Endometrial microvascular endothelial cells (primary cell): ENCODE measurements around a stretch of chr4.

- RAMPAGE, long total RNA, result no peak
Observed at GRCh38 chr4:47643080-47643441, 158.0 kb downstream of the ATP10D start.

GRCh38 chr4:48047815-48048488, 31.4 kb downstream of the NIPAL1 start:
- RAMPAGE, long total RNA, result no peak

- RAMPAGE, long total RNA, result no peak
Observed at GRCh38 chr4:48213736-48213984, 56.0 kb downstream of the TEC start.

DNA sequence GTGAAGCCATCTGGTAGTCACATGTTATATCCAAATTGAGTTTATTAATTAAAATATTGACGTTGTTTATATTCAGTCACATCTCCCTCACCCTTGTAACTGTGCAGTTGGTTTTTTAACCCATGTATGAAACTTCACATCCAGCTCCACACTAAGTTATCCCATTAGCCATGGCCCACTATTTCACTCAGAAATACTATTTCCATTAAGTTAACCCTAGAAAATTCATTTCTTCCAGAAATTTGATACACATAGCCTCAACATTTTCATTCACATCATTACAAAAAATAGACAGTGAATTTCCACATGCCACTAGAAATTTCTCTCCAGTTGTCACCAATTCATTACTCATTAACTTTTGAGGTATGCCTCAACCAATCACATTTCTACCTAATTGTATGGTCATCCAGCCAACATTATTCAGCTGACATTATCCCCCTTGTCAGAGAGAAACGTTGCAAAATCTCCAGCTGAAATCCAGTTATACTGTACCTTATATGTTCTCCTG, 24.9 kb downstream of the FRYL start:
- RAMPAGE, long total RNA, result no peak

- RAMPAGE, long total RNA, result no peak
Observed at GRCh38 chr4:49161026-49161485, 175.0 kb downstream of the CWH43 start.

DNA sequence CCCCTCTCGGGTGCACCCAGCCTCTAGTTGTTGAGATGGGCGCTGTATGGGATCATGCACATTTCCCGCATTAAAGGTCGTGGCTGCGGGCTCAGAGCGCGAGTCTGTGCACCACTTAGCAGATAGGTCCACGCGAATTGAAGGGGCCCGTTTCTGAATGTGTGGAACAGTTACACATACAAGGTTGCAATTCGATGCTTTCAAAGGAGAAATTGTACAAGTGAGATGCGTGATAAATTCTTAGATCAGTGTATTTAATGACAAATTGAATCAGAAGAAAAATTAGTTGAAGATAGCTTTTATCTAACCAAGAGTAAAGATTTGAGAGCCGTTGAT, 1.0 kb upstream of the USP46 start:
- RAMPAGE, long total RNA, result no peak

DNA sequence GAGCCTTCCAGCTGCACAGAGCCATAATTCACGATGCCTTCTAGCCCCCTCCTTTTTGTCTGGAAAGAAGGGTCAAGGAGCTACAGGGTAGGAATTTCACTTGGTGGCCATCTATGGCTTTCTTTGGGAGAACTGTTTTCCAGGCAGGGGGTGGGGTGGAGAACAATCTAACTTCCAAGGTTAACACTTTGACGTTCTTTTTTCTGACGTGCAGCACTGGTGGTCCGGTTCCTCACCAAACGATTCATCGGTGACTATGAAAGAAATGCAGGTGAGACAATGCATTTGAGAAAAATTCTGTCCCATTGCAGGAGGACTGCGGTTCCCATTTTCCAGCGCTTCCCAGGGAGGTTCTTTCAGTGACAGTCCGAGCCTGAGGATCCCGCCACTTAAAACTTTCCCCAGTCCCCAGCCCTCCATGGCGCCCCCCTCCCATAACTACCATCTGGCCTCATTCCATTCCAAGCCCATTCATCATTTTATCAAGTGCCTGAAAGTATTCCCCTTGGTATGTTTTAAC, 997 bp downstream of the RASL11B start:
- RAMPAGE, long total RNA, result no peak

DNA sequence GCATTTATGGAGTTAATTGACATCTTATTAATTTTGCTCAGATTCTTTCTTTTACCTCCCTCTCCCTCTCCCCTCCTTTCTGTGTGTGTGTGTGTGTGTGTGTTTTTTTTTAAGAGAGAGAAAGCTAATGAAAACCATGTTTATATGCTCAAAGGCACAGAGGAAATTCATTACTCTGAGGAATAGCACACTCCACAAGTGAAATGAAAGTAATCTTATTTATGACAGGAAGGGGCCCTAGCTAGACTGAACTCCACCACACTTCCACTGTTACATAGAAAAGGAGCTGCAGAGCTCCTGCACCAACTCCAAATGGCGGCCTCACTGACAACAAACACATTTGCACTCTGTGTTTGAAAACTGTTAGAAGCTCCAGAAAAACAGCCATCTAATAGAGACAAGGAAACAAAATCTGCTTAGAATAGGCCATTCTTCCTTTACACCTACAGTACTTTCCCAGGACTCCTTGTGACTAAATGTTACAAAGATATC, 150.7 kb downstream of the RASL11B start:
- RAMPAGE, long total RNA, result no peak

DNA sequence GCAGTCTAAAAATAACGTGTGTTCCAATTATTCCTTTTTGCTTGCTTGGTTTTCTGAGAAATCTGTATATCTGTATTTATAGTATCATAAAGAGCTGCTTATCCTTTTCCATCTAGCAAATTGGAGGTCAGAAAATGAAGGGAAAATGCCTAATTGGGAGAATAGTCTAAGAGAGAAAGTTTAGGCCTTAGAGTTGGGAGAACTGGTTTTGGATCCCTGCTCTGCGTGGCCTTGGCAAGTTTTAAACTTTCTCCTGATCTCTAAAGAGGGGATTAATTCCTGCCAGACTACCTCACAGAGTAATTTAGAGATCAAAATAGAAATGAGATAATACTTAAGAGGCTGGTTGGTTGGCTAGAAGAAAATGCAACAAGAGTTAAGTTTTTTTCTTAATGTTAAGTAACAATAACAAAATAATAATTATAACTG, 160.3 kb downstream of the RASL11B start:
- RAMPAGE, long total RNA, result no peak

DNA sequence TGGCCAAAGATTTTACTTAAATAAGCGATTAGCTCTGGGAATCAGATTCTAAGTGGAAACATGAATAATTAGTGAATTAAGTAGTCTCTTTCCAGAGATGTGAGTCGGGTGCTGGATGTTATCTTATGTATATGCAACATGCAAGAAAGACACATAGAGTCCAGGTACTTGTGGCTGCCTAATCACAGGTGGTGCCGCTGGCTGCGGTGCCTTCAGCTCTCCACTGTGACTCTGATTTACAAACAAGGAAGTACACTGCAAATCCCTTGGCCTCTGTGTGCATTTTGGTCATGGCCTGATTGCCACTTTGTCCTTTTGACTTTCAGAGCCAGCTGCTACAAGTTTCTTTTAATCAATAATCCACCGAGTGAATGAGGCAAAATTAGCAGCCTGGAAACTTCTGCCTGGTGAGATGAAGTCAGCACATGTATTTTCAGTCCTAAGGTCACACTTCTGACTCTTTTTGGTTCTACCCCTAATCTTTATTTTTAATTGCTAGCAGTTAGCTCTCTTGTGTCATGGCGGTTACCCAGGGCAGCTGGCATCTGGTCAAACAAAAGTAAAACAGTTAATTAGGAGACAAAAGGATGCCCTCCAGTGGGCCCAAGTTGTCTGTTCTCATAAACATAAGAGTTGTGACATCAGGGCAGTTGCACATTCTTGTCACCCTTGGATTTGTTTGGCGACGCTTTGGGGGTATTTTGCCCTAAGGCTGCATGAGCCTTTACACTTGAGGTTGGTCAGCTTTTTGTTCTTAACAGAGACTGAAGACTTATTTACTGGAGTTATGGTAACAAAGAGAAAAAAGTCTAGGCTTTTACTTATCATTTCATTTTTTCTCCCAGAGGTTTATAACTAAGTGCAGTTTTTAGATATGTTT, 62.3 kb upstream of the LNX1 start:
- RAMPAGE, long total RNA, result no peak

GRCh38 chr4:53702339-53703311, 111.3 kb upstream of the LNX1 start:
- RAMPAGE, long total RNA, result no peak

GRCh38 chr4:53984187-53984933, 80.0 kb downstream of the CHIC2 start:
- RAMPAGE, long total RNA, result no peak

- RAMPAGE, long total RNA, result no peak
Observed at GRCh38 chr4:54065030-54065201, 511 bp upstream of the CHIC2 start.

- RAMPAGE, long total RNA, result no peak
Observed at GRCh38 chr4:54217542-54217992, 11.5 kb upstream of the PDGFRA start.

DNA sequence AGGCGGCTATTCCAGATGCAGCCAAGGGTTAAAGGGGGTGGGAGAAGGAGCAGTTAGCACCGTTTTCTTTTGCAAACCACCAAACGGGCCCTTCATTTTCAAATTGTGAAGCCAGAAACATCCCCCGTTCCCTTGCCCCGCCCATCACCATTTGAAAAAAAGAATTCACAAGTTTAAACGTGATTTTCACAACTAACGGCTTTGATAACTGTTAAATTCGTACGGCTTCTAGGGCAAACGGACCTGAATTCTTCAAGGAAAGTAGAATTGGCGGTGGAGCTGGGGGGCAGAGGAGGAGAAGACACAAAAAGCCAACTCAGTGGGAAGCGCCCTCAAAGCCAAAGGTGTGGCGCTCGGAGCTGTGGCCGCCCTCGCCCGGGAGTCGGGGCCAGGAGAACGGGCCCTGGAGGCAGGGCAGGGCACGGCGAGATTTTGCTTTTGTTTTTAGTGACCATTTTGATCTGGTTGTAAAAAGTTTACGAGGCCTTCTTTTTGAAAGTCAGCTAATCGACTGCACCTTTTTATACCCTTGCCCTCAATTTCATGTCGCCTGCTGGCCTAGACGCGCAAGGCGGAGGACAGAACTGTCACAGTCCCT, 3.2 kb upstream of the PDGFRA start:
- RAMPAGE, long total RNA, result no peak

DNA sequence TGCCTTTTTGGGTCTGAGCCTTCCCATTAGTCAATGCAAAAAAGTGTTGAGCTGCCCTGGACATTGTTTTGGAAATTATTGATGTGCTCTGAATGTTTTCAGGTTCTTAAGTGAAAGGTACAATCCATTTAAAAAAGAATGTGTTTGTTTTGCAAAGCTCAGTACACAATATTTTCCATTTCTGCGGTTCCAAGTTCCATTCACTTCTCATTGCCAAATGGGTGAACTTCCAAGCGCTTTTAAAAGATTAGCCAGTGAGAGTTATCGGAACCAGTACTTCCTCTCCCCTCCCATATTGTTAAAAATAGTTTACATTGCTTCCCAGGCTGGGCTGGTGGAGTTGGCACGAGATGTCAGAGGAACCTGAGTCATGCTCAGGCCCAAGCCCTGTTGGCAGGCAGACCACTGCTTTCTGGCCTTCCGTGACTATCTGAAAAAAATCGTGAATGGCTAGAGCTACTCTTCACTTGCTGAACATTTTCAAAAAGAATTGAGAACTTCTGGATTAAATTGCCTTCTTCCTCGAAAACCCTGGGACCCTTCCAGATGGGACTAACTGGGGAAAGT, 52.2 kb downstream of the PDGFRA start:
- RAMPAGE, long total RNA, result no peak

- RAMPAGE, long total RNA, result no peak
Observed at GRCh38 chr4:54296462-54297093, 67.5 kb downstream of the PDGFRA start.

GRCh38 chr4:54547604-54548085, 110.1 kb upstream of the KIT start:
- RAMPAGE, long total RNA, result no peak

DNA sequence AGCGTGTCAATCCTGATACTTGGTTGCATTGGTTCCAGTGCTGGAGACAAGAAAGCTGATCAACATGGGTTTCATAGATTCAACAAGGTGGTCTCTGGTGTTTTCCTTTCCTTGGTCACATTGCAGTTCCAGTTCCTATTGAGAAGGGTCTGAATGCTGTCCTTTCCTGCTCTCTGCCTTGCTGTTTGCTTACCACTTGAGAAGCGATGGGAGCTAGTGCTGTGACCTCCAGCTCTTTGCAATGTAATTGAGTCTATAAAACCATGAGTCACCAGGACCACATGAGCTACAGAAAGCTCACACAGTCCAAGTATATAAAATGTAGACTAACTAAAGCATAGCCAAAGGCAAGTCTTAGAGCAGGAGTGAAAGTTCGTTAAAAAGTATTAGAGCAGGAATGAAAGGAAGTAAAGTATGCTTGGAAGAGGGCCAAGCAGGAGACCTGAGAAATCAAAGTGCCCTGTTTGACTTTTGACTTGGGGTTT, 71.5 kb upstream of the KIT start:
- RAMPAGE, long total RNA, result no peak

DNA sequence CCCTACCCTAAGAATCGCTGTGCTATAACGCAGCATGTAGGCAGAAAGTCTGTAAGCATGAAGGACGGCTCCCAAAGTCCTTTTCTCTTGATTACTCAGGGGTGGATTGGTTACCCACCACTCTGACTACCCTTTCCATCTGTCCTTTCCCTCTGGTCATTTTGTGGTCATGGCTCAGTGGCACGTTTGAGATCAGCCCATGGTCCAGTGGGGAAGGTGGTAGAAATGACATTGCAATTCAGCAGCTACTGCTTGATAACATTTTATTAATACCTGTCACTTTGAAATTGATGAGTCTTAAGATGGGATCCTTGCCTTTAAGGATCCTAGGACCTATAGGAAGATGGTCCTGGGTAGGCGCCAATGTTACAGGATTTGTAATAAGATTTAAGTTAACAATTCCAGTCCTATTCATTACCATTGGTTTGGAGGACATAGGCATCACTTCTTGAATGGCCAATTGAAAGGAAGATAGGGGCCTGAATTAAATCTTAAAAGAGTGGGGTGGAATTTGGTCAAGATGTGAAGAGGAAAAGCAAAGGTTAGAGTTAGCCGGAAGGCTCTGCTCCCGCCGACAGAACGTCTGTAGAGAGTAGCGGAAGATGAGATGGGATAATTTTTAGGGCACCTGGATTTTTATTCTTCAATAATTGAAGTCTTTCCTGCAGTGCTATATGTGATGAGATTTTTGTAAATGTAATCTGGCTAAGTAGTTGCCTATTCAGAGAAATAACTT, 9.5 kb downstream of the KIT start:
- RAMPAGE, long total RNA, result no peak